ENCODE measurements around the gene FIBCD1.

- PRO-cap, result no peak
These were observed 1.0 kb downstream of the FIBCD1 start for GRCh38 chr9:130938173-130938320.

- PRO-cap, result no peak
These were observed at the start of gene FIBCD1 for GRCh38 chr9:130938321-130939523. Gene FIBCD1, minus strand, starts transcription at chr9:130939247.

- PRO-cap, result no peak
These were observed 66.5 kb downstream of the NUP214 start for GRCh38 chr9:131191647-131192543.

GRCh38 chr9:131238985-131239876, 37.1 kb downstream of the FAM78A start:
- PRO-cap, result no peak

DNA sequence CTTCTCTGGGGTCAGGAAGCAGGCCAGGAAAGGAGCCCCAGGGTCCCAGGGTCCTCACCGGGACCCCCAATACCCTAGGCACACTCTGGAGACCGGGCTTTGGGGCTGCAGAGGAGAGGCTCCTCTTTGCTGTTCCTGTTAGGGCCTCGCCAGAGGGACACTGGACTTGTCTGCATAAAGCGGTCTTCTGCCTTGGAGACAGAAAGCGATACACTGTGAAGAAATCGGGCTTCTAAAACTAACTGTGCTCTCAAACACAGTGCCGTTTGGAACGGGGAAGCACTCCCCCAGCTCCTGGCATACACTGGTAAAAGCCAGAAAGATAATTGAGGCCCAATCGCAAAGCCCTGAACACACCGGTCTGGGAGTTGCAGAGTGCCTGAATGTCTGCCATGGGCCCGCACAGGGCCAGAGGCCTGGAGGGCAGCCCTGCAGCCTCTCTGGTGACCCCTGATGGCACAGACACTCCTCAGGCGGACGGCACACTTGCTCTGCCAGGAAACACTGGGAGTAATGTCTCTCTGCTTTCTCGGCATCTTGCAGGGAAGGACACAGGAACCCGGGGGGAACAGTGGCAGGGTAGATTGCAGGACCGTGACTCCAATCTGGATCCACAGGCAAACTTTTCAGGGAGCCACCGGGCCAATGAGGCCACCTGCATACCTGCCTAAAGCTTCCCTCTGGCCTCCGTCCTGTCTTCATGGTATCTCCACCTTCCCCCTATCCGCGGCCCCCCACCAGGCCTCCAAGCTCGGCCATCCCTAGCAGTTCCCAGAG, 1.1 kb downstream of the FAM78A start:
- PRO-cap, result no peak

GRCh38 chr9:131281164-131281601, 4.9 kb upstream of the FAM78A start:
- PRO-cap, result no peak

GRCh38 chr9:131310720-131311200, 21.2 kb downstream of the PLPP7 start:
- PRO-cap, result no peak

DNA sequence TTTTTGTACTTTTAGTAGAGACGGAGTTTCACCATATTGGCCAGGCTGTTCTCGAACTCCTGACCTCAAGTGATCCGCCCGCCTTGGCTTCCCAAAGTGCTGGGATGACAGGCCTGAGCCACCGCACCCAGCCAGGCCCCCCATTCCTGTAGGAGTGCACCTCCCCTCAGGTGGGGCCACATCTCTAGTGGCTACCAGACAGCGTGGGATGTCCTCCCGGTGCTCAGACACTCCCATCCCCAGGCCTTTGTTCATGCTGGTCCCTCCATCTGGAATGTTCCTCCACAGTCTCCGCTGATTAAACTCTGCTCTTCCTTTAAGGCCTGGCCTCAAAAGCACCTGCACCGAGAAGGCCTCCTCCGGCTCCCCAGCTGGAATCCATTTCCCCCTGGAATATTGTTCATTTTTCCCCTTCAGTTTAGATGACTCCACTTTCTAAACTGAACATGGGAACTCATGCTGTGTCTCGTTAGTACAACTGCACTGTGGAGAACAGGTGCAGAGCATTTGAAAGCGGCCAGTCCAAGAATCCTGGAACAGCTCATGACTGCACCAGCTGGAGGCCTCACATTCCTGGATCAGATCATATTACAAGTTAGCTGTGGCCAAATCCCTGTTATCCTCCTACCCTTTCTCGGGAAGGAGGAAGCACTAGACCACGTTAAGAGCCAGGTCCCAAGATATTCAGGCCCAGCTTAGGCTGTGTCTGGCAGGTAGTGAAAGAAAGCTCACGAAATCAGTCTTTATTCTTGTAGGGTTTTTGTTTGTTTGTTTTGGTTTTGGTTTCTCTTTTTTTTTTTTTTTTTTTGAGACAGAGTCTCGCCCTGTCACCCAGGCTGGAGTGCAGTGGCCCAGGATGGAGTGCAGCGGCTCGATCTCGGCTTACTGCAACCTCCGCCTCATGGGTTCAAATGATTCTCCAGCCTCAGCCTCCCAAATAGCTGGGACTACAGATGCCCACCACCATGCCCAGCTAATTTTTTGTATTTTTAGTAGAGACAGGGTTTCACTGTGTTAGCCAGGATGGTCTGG, 10.8 kb upstream of the PRRC2B start:
- PRO-cap, result no peak

- PRO-cap, result no peak
These were observed 29.5 kb downstream of the PRRC2B start for GRCh38 chr9:131423176-131424088.

GRCh38 chr9:131433119-131433460, 39.2 kb downstream of the PRRC2B start:
- PRO-cap, result no peak

DNA sequence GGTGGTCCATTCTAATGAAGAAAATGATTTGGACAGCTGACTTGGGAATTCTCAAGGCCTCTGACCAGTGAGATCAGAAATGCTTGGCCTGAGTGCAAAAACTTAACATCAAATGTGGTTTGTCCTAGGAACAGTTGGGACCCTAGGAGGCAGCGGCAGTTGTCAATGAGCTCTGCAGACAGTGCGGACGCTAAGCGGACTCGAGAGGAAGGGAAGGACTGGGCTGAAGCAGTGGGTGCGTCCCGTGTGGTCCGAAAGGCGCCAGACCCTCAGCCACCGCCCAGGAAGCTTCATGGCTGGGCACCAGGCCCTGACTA, 43.7 kb upstream of the POMT1 start:
- PRO-cap, result no peak

- PRO-cap, result no peak
These were observed 11.6 kb upstream of the POMT1 start for GRCh38 chr9:131491210-131491419.

GRCh38 chr9:131610100-131610783, 64.9 kb downstream of the PRRT1B start:
- PRO-cap, result no peak

GRCh38 chr9:131612971-131613273, 67.6 kb downstream of the PRRT1B start:
- PRO-cap, result no peak

DNA sequence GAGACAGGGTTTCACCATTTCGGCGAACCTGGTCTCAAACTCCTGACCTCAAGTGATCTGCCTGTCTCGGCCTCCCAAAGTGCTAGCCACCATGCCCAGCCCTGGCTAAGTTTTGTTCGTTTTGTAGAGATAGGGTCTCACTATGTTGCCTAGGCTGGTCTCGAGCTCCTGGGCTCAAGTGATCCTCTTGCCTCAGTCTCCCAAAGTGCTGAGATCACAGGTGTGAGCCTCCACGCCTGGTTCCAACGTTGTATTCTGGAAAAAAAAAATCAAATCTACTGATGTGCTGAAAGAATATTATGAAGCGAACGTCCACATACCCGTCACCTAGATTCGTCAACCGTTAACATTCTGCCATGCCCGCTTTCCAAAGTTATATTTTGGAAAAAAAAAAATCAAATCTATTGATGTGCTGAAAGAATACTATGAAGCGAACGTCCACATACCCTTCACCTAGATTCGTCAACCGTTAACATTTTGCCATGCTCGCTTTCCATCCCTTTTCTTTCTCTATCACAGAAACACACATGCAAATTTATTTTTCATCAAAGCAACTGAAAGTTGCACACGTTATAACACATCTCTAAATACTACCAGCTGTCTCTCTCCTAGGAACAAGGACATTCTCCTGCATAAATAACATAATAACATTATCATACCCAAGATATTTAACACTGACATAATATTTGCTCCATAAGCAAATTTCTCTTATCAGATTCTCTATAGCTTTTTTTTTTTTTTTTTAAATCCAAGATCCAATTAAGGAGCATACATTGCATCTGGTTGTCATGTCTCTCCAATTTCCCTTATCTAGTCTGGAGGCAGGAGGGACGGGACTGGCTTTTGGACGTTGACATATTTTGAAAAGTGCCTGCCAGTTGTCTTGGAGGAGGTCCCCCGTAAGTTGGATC, 76.9 kb downstream of the RAPGEF1 start:
- PRO-cap, result no peak

GRCh38 chr9:131664873-131665684, 74.8 kb downstream of the RAPGEF1 start:
- PRO-cap, result no peak

DNA sequence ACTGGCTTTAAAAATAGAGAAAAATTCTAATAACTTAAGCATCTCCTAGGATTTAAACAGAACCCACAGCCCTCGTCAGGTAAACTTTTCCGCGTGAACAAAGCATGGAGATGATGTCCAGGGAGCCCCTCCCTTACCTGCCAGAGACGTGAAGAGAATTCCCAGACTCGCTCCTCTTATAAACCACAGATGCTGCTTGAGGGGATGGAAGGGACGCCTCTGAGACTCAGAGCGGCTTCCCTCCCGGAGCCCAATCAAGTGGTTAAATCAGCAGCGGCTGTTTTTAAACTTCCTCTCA, 71.9 kb downstream of the RAPGEF1 start:
- PRO-cap, result no peak

- PRO-cap, result no peak
These were observed 65.2 kb downstream of the RAPGEF1 start for GRCh38 chr9:131674261-131675498.

GRCh38 chr9:131677057-131678331, 62.4 kb downstream of the RAPGEF1 start:
- PRO-cap, result no peak

- PRO-cap, result no peak
These were observed 5.7 kb downstream of the RAPGEF1 start for GRCh38 chr9:131733961-131734726.

All from pulmonary artery (tissue), 1 donor.